UCH-1 (cell line): Measurements from ENCODE around the gene CDC16.

DNA sequence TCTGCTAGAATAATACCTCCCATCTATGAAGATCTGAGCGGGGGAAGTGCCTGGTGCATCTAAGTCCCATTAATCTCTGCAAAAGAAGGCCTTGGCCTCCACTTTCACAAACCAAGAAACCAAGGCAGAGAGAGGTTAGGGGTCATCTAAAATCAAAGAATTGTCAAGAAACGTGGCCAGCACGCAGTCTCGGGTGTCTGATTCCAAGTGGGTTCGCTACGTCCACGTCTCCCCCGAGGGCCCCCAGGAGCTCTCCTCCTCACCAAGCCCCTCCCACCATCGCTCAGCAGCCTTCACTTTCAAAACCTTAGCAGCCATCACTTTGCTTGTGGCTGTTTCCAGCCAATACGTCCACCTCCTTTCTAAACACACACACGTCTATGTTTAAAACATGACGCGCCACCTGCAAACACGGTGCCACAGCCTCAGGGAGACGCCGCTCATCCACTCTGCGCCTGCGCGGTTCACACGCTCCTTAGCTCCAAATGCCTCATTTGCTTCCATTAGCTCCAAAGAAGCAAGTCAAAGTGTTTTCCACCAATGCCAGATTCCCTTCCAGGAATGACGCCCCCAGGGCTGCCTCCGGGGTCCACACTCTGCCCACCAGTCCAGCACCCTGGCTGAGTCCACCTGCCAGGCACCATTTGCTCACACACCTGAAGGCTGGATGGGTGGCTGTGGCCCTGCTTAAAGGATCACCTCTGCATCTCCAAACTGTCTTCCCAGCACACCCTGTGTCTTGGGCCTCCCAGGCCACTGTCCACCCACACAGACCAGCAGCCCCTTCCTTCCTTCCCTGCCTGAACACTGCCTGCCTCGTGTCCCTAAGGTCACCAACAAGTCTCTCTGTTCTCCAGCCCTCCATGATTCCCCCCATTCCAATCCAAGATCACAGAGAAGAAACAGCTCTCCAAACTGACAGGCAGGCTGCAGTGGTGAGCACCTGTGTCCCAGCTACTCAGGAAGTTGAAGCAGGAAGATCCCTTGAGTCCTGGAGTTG lies 5.4 kb downstream of the RASA3 start:
- RRBS: no CpG with 5 or more reads among the region's 23 CpGs

- RRBS: 3% methylated on average over 25 of the region's 81 CpGs
These were observed at the start of gene CDC16 for GRCh38 chr13:114234463-114235654. Gene CDC16, plus strand, starts transcription at chr13:114234897.

DNA sequence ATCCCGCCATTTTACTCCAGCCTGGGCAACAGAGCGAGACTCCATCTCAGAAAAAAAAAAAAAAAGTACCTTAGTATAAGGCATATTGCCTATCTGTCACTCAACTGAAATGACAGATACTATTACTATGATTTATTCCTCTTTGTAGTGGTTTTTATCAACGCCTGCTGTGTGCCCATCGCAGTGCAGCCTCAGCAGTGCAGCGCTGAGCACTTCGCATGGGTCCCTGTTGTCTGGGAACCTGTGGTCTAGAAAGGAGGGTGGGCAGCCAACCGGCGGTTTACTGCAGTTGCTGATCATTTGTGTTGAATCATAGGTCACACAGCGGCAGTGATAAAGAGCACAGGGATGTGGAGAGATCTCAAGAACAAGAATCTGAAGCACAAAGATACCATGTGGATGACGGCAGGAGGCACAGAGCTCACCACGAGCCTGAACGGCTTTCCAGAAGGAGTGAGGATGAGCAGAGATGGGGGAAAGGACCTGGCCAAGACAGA lies 12.8 kb upstream of the CHAMP1 start:
- RRBS: no CpG with 5 or more reads among the region's 12 CpGs